GM19240 (cell line): ENCODE measurements around the gene NTMT1.

- RRBS, result no CpG with 5 or more reads among the region's 13 CpGs
These were observed 59.1 kb upstream of the IER5L start for GRCh38 chr9:129237092-129237689.

GRCh38 chr9:129270143-129270632, 92.1 kb upstream of the IER5L start:
- RRBS, result no CpG with 5 or more reads among the region's 12 CpGs

DNA sequence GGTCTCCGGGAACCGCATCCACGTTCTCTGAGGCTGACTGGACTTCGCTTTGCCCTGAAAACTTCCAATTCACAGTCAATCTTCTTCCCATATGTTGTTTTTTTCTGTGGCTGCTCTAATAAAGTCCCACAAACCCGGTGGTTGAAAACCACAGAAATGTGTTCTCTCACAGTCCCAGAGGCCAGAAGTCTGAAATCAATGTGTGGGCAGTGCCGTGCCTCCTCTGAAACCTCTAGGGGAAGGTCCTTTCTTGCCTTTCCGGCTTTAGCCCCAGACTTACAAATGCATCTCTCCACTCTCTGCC, 93.0 kb upstream of the IER5L start:
- RRBS, result no CpG with 5 or more reads among the region's 7 CpGs

DNA sequence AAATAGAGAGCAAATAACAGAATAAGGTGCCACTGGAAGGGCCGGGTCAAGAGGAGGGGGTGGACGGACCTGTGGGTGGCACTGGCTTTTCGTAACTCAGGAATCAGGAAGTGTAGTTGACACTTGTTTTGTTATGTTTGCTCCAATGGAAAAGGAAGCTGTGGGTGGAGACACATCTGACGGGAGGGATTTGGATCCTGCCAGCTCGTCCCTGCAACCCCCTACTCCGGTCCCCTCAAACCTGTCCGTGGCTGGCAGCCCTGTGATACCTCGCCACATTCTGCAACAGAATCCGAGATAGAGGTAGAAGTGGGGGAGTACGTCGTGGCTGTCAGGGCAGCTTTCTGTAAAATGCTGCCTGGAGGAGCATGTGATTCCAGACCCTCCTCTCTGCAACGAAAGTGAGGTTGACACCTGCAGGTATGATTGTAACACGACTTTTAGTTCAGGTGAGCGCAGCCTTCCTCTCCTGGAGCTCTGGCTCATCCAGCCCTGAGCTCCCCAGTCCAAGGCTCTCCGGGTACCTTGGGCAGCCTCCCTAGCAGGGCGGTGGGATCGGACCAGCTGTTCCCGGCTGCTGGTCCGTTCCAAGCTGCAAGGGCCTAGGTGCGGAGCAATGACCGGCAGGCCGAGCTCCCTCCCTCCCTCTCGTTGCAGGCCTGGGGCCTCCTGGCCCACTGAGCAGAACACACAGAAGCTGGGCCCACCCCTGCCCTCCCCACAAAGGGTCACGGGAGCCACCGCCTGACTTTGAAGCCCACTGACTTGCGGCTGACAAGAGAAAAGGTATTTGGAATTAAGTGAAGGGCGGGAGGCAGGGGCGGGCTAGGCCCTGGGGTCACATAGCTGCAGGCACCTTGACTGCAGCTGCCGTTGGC, 104.5 kb upstream of the IER5L start:
- RRBS, result 88% methylated on average over 7 of the region's 29 CpGs

DNA sequence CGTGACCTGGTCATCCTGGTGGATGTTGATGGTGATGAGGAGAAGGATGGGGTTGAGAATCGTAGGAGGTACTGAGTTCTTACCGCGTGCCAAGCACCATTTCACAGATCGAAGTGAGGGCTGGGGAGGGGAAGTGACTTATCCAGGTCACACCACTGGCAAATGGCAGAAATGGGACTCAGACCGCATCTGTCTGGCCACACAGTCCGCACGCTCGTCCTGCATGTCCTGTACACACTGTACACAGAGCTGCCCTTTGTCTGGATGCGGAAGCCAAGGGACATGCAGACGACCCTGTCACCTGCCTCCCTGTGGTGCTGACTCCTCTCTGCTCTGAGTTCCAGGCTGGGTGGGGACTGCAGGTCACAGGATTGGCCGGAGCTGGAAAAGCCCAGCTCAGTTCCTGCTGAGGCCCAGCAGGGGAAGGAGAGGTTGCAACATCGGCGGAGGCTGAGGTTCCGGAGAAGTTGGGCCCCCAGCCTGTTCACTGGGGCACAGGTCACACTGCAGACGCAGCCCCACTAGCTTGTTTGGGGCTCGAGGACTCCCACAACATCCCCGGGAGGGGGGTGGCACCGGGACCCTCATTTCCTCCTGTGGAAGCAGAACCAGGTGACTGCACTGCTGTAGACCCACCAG, 165.7 kb upstream of the IER5L start:
- RRBS, result 50% methylated on average over 4 of the region's 19 CpGs

DNA sequence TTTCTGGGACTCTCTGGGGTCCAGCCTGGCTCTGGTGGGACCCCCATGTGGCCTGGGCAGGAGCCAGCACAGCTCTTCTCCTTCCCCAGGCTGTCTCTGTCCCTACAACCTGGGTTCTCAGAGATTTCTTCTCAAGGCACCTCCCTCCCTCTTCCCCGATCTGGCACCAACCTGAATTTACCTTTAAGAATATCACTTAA, 218.0 kb downstream of the C9orf50 start:
- RRBS, result no CpG with 5 or more reads among the region's 1 CpG

- RRBS, result no CpG with 5 or more reads among the region's 10 CpGs
These were observed 215.9 kb downstream of the C9orf50 start for GRCh38 chr9:129404977-129405465.

GRCh38 chr9:129482504-129483125, 138.3 kb downstream of the C9orf50 start:
- RRBS, result 7% methylated on average over 46 of the region's 75 CpGs

GRCh38 chr9:129490964-129491938, 129.7 kb downstream of the C9orf50 start:
- RRBS, result no CpG with 5 or more reads among the region's 14 CpGs

GRCh38 chr9:129557085-129557909, 63.6 kb downstream of the C9orf50 start:
- RRBS, result 63% methylated on average over 3 of the region's 21 CpGs

GRCh38 chr9:129571211-129571951, 49.5 kb downstream of the C9orf50 start:
- RRBS, result no CpG with 5 or more reads among the region's 8 CpGs

GRCh38 chr9:129586708-129587110, 34.2 kb downstream of the C9orf50 start:
- RRBS, result no CpG with 5 or more reads among the region's 7 CpGs

DNA sequence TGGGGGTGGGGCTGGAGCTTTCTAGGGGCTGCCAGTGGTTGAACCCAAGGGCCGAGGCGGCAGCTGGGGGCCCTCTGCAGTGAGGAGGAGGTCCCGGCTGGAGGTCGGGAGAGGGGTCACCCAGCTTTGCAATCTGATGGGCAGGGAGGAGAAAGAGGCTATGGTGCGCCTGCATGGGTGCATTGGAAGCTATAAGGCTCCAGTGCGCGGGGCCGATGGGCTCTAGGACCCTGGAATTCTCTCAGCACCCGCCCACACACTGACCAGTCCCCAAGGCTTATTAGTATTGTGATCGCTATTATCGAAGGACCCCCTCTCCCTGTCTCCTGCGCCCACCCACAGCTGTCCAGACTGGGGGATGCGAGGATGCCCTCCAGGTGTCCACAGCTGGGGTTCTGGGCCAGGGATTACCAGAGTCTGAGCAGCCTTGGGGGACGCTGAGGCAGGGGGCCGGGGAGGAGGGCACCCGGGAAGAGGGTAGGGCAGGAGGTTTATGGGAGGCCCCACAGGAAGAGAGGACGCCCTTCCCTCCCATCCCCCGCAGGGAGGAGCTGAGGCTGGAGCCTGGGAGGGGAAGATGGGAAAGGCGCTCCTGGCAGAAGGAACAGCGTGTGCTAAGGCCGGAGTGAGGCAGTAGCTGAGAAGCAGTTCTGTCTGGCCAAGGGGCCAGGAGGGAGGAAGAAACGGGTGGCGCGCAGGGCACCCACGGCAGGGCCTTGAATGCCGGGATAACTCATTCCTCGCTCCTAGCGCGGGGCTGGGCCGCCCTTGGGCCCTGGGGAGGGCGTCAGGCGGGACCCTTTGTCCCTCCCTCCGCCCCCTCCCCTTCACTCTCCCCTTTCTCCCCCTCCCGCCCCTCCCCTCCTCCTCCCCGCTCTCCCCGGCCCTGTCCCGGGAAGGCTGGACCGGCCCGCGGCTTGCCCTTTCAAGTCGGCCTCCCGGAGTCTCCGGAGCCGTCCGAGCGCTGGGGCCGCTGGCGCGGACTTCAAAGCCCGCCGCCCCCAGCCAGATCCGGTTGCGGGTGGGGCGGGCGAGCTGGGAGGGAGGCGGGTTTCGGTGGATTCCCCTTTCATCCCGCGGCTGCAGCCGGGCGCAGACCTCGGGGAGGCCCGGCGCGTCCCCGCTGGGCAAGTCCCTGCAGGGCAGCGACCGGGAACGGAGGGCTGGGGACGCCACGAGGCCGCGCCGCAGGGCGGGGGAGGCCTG, 24.0 kb downstream of the C9orf50 start:
- RRBS, result 15% methylated on average over 28 of the region's 75 CpGs

DNA sequence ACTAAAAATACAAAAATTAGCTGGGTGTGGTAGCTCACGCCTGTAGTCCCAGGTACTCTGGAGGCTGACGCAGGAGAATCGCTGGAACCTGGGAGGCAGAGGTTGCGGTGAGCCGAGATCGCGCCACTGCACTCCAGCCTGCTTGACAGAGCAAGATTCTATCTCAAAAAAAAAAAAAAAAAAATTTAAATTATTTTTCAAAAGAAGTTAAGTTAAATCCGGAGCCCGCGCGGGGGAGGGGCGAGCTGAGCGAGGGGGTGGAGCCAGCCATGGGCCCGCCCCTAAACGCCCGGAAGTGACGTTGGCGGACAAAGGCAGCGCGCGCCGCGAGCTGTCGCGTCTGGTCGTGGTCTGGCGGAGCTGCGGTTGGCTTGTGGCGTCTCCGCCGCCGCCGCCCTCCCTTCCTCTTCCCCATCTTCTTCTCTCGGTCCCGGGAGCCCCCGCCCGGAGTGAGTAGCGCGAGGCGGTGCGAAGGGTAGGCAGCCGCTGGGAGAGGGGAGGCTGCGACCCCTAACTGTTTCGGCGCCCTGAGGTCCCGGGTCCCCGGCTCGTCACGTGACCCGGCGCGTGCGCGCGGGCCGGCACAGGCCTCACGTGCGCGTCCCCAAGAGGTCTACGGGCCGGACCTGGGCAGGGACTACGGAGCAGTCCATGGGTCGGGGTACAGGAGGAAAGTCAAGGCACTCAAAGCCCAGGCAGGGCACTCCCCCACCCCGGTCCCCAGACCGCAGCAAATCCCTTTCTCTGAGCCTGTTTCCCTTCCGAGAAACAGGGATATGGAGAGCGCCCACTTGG, at the start of gene NTMT1:
Gene NTMT1, plus strand, starts transcription at position 317 of the 795 bp plus-strand sequence.
- RRBS, result 3% methylated on average over 26 of the region's 67 CpGs

DNA sequence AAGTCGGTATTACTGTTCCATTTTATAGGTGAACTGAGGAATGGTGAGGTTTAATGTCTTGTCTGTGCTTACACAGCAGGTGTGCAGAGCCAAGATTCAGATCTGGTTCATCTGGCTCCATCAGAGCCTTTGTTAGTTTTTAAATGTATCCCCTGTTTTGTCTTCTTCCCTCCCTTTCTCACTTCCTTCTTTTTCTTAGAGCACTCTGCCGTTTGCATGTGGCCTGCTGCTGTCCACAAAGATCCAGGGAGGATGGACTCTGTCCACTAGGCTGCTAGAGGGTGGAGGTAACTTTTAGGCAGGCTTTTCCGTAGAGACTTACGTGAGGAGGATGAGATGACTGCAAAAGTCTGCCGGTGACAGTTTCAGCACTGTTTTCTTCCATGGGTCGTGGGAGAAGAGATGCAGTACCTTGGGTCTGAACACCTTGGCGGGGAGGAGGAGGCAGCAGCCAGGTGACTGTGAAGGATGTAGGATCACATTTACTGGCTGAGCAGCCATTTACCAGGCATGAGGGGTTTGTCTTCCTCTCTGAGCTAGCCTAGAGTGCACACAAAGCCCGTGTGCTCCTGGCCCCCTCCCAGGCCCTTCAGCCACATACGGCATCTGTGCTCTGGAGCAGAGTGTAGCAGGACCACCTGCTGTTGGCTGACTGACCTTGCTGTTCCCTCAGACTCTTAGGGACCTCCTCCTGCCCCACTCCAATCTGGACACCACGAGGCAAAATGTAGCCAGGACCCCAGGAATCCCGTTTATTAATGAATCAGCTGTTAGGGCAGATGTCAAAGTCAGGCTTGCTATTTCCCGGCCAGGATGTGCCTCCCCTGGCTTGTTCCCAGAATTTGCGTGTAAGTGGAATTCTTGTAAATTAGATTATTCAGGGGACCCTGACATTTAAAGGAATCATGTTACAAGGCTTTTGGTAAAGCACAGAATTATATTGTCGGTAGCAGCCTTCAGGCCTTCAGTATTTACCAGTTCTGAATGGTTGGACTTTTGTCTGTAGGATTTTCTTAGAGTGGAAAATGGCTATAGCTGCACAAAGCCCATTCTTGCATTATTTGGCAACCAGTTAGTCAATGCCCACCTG, 1.9 kb downstream of the NTMT1 start:
- RRBS, result no CpG with 5 or more reads among the region's 14 CpGs

- RRBS, result 49% methylated on average over 7 of the region's 25 CpGs
These were observed 818 bp upstream of the PRRX2 start for GRCh38 chr9:129664542-129665116.

DNA sequence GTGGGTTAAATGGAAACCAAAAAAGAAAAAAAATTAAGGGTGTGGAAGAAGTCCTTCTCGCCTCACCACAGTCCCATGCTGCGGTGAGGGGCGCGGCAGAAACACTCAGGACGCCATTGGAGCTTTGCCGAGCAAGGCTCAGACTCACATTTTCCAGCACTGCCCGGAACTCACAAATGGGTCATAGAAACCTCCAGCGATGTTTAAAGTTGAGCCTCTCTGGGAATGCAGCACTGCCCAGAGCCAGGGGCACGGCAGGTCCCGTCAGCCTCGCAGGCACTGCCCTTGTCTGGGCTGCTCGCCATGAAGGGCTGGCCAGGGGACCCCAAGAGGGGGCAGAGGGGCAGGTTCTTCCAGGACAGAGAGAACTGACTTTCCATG, 38.2 kb downstream of the PRRX2 start:
- RRBS, result no CpG with 5 or more reads among the region's 12 CpGs

DNA sequence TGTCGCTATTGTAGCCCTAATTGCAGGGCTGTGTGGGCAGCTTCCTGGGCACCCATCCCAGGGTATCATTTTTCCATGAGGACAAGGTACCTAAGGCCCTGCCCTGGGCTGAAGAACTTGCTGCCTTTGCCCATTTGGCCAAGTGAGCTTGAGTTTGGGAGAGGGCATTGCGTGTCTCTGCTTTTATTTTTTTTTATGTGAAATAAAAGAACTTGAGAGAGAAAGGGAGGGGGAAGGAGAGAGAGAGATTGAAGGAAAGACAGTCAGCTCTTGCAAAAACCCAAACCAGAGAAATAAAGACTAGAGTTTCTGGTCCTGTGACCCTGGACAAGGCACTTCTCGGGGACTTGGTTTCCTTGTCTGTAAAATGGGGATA, 26.7 kb downstream of the PTGES start:
- RRBS, result no CpG with 5 or more reads among the region's 3 CpGs

- RRBS, result under 1% methylated on average over 5 of the region's 35 CpGs
These were observed 488 bp downstream of the USP20 start for GRCh38 chr9:129835670-129836222.

DNA sequence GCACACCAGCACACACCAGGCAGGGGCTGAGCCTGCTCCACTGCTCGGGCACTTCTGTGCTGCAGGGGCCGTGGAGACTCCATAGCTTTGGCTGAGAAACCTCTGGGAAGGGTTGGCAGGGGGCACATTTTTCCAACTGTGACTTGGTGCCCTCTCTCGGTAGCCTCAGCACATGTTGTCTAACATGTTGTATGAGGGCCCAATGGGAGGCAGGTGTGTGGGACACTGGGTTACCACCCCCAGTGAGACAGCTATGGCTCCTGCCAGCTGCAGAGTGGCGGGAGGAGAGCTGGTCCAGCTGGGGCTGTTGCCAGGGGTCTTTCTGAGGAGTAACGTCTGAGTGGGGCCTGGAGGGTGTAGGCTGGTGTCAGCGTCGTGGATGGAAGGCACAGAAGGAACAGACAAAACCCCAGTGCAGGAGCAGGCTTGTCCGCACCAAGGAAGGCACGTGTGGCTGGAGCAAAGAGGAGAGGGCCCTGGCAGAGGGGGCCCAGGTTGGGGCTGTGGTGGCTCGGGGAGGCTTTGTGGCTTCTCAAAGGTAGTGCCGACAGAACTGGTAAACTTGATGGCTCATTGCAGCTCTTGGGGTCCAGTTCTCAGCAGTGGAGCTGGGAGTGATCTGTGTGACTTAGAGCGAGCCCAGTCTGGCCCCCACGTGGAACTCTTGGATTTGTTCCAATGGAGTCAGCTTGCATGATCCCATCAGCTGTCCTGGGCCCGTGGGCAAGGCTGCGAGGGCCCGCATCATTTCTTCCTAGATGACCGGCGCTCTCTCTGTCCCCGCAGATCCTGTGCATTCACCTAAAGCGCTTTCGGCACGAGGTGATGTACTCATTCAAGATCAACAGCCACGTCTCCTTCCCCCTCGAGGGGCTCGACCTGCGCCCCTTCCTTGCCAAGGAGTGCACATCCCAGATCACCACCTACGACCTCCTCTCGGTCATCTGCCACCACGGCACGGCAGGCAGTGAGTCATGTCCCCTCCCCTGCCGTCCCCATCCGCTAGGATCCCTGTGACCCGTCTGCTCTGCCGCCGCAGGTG, 38.9 kb downstream of the USP20 start:
- RRBS, result no CpG with 5 or more reads among the region's 35 CpGs